Placental epithelial cell (primary cell): ENCODE measurements around the genes C20orf144, ASIP and GSS.

DNA sequence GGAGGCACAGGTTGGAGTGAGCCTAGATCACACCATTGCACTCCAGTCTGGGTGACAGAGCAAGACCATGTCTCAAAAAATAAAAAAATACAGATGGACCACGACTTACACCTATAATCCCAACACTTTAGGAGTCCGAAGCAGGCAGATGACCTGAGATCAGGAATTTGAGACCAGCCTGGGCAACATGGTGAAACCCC is 21.8 kb upstream of the CBFA2T2 start:
- CAGE, long polyA plus RNA, result no peak

DNA sequence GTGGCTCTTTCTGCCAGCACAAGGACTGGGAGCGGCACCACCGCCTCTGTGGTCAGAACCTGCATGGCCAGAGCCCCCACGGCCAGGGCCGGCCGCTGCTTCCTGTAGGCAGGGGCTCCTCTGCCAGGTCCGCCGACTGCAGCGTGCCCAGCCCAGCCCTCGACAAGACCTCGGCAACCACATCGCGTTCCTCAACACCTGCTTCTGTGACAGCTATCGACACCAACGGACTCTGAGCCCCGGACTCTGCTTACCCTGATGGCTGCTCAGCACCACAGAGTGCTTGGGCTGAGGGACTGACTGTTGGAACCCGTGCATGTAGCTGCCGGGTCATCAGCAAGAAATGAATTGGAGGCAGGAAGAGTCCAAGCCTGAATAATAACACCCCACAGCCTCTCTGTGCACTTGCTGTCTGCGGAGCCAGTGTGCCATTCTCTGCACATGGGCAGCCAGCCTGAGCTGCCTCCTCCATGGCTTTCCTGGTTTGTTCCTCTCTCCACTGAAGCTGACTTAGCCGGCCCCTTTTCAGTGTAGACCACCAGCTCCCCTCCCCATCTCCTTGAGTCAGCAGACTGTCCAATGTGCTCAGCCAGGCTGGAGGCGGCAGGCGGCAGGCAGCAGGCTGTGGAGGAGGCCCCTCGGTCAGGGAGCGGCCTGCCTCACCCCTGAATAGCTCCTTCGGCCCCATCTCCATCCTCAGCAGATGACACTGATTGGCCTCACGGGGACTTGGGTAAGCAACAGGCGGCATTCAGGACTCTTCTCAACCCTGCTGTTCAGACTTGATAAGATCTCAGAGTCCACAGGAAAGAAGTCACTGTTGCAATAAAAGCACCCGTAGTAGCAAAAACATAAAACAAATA is 17.5 kb upstream of the C20orf144 start:
- CAGE, long polyA plus RNA, result no peak

- CAGE, long polyA plus RNA, result no peak
Observed at GRCh38 chr20:33653005-33653986, 8.8 kb upstream of the C20orf144 start.

- CAGE, long polyA plus RNA, result no peak
Observed at GRCh38 chr20:33662017-33662632, at the start of gene C20orf144. Gene C20orf144, plus strand, starts transcription at chr20:33662327.

GRCh38 chr20:33663614-33664307 is 1.6 kb downstream of the C20orf144 start:
- CAGE, long polyA plus RNA, result no peak

DNA sequence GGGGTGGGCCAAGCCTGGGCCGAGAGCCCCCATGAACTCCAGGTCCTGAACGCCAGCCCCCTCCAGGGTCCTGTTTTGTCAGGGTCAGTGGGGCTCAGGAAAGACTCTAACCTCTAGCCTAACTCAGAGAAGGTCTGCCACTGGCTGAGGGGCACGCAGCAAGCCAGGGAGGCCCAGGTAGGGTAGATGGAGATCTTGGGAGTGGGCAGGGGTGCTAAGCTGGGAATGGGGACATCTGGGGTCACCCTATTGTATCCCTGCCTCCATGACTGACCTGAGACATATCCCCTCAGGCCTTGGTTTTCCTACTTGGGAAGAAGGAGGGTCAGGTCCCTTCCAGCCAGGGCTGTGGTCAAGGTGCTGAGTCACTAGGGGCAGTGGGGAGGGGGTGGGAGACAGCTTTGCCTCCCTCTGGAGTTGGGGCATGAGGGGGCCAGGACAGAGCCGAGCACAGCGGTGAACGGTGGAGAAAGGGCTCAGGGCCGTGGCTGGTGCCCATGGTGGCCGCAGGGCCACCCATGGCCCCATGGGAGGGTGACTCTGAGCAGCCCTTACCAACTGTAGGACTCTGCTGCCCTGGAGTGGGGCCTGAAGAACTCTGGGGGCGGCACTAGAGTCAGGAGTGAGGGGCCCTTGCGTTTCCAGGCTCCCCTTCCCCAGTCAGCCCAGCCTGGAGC is 844 bp downstream of the NECAB3 start:
- CAGE, long polyA plus RNA, result no peak

DNA sequence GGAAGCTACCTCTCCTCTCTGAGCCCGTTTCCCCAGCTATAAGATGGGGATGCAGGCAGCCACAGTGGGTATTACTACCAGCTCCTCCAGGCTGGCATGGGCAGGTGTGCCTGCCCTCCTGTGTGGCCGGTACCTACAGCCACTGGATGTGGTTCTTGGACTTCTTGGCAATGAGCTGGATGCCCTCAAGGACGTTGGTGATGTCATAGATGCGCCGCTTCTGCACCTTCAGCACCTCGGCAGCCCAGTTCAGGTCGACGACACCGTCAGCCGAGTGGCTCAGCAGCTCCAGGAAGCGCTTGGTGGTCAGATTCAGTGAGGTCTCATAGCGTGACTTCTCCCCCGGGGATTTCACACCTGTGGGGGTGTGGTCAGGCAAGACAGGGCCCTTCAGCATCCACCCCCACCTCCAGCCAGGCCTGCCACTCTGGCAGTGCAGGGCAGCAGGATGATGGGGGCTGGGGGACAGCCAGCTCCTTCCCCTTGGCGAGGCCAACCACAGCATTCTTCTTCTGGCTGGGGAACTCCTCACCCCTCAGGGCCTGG is 5.5 kb upstream of the NECAB3 start:
- CAGE, long polyA plus RNA, result no peak

- CAGE, long polyA plus RNA, result no peak
Observed at GRCh38 chr20:33732191-33732893, 546 bp downstream of the ZNF341 start.

GRCh38 chr20:33811799-33812893 is 998 bp downstream of the CHMP4B start:
- CAGE, long polyA plus RNA, result no peak

DNA sequence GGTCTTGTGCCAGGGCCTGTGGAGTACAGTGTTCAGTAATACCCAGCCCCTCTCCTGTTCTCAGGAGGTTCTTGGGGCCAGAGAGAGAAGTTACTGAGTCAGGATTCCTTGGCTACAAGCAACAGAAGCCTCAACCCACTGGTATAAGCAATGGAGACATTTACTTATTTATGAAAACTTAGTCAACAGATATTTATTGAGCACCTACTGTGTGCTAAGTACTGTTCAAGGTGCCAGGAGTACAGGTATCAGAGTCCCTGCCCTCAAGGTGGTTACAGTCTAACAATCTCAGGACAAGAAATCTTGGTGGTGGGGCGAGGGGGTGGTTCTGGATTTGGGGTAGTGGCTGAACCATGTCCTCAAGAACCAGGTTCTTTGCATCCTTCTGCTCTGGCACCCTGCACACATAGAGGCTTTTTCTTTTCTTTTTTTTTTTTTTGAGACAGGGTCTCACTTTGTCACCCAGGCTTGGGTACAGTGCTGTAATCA is 44.7 kb downstream of the CHMP4B start:
- CAGE, long polyA plus RNA, result no peak

GRCh38 chr20:33992996-33993223 is 801 bp upstream of the RALY start:
- CAGE, long polyA plus RNA, result no peak

GRCh38 chr20:34241126-34241731 is at the start of gene ASIP:
Gene ASIP, plus strand, starts transcription at chr20:34241423.
- CAGE, long polyA plus RNA, result no peak

- CAGE, long polyA plus RNA, result no peak
Observed at GRCh38 chr20:34300012-34300647, 3.0 kb downstream of the AHCY start.

DNA sequence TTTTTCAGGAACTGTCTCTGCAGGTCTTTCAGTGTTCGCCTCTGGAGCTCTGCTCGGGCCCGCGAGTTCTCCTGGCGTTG is 670 bp upstream of the MAP1LC3A start:
- CAGE, long polyA plus RNA, result no peak

GRCh38 chr20:34703440-34703792 is 728 bp upstream of the TP53INP2 start:
- CAGE, long polyA plus RNA, result no peak

GRCh38 chr20:34824698-34825524 is 540 bp downstream of the NCOA6 start:
- CAGE, long polyA plus RNA, result no peak

GRCh38 chr20:34875659-34876509 is 528 bp upstream of the ACSS2 start:
- CAGE, long polyA plus RNA, result no peak

DNA sequence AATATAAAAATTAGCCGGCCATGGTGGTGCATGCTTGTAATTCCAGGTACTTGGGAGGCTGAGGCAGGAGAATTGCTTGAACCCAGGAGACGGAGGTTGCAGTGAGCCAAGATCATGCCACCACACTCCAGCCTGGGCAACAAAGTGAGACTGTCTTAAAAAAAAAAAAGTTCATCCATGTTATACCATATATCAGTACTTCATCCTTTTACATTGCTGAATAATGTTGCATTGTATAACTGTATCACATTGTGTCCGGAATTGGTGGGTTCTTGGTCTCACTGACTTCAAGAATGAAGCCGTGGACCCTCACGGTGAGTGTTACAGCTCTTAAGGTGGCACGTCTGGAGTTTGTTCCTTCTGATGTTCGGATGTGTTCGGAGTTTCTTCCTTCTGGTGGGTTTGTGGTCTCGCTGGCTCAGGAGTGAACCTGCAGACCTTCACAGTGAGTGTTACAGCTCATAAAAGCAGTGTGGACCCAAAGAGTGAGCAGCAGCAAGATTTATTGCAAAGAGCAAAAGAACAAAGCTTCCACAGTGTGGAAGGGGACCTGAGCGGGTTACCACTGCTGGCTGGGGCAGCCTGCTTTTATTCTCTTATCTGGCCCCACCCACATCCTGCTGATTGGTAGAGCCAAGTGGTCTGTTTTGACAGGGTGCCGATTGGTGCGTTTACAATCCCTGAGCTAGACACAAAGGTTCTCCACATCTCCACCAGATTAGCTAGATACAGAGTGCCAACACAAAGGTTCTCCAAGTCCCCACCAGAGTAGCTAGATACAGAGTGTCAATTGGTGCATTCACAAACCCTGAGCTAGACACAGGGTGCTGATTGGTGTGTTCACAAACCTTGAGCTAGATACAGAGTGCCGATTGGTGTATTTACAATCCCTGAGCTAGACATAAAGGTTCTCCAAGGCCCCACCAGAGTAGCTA is 21.5 kb downstream of the ACSS2 start:
- CAGE, long polyA plus RNA, result no peak

DNA sequence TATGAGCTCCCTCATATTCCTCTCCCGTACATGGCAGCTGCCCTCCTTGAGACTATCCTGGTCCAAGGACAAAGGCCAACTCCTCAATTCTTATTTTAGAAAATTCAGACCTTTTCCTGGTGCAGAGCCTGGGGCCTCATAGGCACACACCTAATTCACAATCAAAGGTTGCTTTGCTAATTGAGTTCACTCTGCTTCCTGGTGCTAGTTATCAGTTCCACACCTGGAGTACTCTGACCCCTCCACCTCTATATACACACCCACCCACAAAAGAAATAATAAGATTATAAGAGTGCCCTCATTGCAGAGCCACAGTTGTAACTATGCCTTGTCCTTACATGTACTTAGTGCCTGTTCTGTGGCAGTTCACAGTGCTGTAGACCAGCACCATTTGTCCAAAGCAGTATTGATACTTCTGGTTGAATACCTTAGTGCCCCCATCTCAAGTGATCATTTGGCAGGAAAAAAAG is 38.7 kb downstream of the GSS start:
- CAGE, long polyA plus RNA, result no peak

GRCh38 chr20:34955235-34956329 is at the start of gene GSS:
Gene GSS, minus strand, starts transcription at chr20:34955806.
- CAGE, long polyA plus RNA, result no peak